Cardiac ventricle fibroblast (primary cell): ENCODE results near the genes GCSAML and OR2W3.

DNA sequence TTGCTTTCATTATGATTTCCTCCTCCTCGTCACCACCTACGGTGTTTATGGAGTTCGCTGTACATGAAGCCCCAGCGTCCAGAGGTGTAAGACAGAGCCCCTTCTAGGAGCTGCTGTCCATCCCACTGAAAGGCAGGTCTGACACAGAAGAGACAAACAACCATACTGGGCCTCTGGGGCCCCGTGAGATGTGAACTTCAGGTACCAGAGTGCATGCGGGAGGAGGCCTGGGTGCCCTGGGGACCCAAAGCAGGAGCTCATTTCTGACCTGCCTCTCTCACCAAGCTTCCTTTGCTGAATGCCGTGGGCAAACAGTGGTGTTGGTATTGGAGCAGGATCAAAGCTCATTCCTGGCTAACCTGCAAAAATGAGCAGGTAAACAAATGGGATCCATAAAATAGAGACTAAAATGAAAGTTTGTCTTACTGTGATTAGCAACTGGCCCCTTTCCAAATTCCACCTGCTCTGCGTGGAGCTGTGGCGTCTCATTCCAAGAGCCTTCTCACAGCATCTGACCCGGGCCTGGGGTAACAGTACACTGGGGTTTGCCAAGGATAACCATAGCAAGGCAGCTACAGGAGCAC, 103.5 kb downstream of the KIF26B start:
- RAMPAGE, long total RNA = no peak

GRCh38 chr1:245510593-245511206, 355.9 kb downstream of the KIF26B start:
- RAMPAGE, long total RNA = no peak

DNA sequence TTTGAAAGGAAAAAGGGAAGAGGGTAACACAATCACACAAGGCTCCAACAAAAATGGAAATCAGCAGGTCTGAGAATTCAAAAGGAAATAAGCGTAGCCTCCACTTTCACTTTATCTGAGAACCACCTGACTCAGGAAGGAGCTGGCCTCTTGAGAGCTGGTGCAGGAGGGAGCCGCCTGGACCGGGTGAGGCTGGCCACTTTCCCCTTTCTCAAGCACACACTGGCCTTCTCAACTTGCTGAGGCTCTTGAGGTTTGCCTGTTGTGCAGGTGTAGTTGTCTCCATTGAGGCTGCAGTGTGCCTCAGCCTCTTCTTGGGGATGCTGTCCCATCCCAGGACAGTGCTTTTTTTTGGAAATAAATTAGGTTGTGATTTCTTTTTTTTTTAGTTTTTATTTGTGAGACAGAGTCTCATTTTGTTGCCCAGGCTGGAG, 653.6 kb downstream of the KIF26B start:
- RAMPAGE, long total RNA = no peak

- RAMPAGE, long total RNA = no peak
Observed at GRCh38 chr1:246083297-246083962, 423.6 kb downstream of the SMYD3 start.

GRCh38 chr1:246152837-246153678, 354.0 kb downstream of the SMYD3 start:
- RAMPAGE, long total RNA = no peak

- RAMPAGE, long total RNA = no peak
Observed at GRCh38 chr1:246598993-246600186, 33.1 kb downstream of the CNST start.

GRCh38 chr1:246600187-246600731, 34.0 kb downstream of the CNST start:
- RAMPAGE, long total RNA = no peak

- RAMPAGE, long total RNA = no peak
Observed at GRCh38 chr1:246726805-246727328, 2.7 kb downstream of the SCCPDH start.

DNA sequence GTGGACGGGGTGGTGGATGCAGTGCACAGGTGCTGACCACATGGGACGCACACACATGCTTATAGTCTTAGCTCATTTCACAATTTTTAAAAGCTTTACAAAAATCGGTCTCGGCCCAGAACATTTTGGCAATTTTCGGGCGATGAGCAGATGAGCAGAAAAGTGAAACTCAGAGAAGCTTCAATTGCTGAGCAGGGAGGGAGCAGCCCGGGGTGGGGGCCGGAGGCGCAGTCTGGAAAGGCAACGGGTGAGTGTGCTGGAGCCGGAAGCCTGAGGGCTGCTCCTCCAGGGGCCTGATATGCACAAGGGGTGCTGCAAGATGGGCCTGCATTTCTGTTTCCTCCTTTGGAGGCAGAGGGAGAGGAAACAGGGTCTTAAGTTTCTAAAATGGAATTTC, 60.6 kb downstream of the SCCPDH start:
- RAMPAGE, long total RNA = no peak

DNA sequence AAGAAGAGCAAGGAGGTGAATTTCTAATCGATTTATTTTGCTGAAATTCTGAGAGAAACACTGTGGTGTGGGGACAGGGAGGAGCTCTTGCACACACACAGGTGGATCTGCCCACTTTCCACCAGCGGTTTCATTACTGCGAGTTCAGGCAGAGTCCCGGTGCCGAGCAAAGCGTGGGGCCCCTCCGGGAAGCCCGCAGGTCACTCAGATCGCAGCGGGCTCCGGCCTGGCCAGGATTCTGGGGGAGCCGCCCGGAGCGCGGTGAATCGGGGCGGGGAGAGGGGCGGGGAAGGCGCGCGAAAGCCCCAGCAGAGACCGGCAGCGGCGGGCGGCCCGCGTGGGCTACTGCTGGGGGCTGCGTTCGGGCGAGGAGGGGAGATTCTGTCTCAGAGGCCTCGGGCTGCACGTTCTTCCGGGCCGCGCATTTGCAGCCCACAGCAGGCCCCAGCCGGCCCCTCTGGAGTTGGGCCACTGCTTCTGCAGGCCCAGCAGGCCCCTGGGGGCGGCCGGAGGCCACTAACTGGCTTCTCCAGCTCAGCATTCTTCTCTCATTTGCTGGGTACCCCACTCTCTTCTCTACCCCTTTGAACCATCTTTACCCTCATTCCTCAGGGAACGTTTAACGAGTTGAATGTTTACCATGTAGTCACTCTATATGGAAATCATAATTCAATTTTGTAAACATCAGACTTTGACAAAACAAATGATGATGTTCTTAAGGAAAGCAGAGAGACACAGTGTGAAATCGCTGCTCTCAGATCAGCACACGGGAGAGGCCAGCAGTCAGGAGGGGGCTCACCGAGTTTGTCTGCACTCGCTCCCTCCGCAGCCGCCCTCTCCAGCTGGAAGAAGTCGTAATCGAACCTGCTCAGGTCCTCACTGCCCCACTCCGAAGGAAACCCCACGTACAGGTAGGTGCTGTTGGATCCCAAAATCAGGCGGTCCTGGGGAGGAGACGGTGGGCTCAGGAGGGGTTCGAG, 64.9 kb downstream of the SCCPDH start:
- RAMPAGE, long total RNA = no peak

GRCh38 chr1:246850593-246851729, 80.8 kb downstream of the AHCTF1 start:
- RAMPAGE, long total RNA = no peak

DNA sequence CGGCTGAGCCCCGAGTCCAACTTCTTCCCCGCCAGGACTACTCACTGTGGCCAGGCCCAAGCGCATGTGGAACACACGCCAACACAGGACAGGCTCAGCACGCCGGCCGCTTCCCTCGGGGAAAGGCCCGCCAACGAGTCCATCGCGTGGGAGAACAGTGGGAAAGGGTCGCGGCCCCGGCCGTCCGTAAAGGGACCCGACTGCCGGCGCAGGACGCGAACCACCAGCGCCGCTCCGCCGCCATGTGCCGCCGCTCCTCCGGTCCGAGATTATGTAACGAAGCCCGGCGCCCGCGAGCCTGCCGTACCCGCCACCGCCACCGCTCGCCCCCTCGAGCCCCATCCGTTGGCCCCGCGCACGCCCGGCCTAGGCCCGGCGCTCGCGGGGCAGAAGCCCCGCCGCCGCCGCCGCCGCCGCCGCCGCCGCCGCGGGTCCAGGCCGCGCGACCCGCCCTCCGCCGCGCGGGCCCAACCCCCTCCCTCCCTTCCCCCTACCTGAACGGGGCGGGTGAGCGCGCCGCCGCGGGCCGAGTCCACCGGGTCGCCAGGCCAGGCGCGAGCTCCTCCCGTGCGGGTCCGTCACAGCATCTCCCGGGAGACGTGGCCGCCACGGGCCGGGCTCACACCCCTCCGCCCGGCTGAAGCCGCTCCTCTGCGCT, 535 bp downstream of the AHCTF1 start:
- RAMPAGE, long total RNA = no peak

DNA sequence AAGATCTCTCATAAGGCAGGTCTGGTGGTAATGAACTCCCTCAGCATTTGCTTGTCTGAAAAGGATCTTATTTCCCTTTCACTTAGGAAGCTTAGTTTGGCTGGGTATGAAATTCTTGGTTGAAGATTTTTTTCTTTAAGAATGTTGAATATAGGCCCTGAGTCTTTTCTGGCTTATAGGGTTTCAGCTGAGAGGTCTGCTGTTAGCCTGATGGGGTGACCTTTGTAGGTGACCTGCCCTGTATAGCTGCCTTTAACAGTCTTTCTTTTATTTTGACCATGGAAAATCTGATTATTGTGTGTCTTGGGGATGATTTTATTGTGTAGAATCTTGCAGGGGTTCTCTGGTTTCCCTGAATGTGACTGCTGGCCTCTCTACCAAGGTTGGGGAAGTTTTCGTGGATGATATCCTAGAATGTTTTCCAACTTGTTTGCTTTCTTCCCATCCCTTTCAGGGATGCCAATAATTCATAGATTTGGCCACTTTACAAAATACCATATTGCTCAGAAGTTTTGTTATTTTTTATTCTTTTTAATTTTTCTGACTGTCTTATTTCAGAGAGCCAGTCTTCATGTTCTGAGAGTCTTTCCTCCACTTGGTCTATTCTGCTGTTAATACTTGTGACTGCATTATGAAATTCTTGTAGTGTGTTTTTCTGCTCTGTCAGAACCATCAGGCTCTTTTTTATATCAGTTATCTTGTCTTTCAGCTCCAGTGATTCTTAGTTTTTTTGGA, 32.0 kb downstream of the ZNF124 start:
- RAMPAGE, long total RNA = no peak

DNA sequence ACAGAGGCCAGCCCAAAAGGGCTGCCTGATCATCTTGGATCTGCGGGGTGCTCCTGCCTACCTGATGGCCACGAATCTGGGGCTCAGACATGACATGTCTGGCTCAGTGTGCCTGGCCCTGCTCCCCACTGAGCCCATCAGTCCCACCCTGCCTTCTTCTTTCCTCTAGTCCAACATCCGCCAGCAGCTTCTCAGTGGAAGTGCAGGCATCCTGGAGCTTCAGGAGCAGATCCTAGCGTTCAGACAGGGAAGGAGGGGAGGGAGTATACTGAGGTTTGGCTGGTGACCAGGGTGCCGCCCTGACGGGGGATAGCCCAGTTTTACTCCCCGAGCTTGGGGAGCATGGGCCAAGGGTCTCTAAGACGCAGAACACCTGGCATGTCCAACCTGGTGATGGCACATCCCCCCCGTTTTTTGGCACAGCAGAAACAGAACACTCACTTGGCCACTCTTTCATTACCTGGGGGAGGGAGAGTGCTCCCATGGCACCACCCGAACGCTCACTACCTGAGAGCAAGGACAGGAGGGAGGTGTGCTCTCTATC, 31.7 kb downstream of the ZNF496 start:
- RAMPAGE, long total RNA = no peak

DNA sequence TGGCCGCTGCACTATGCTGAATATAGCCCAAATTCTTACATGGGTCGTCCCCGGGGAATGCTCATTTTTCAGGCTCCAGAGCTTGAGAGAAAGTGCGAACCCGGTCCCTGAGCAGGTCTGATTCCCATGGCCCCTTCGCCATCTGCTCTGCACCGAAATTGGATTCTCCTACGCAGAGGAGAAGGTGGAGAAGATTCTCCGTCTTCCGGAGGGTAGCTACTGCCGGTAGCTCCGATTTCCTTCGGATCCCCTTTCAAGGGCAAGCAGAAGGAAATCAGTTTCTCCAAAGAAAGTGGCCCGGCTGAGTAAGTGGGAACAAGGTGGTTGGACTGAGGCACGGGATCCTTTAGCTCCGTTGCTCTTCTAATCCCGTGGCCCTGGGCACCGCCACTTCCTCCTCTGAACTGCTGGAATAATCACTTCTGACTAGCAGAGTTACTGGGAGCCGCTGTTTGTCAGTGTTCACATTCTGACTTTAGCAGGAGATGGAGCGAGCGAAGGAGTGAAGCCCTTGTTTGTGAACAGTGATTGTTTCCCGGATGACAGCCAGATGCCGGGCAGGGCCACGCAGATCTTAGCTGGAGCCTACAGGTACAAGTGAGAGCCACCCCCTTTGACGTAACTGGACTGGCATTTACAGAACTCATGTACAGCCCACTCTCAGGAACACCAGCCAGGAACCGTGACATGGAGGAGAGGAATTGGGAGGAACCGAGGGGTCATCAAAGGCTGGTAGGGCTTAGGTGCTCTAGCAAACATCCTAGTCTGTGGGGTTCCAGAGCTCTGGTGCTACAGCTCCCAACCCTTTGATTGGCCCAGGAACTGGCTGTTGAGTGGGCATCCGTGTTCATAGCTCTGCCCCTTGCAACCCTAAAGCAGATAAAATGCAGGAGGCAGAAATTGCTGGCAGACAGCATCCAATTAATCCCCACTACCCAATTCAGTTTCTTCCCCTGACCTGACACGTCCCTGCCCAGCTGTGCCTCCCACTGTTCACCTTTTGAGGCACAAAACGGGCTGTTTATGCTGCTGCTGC, 1.3 kb upstream of the ZNF496 start:
- RAMPAGE, long total RNA = no peak

- RAMPAGE, long total RNA = no peak
Observed at GRCh38 chr1:247347468-247348398, 16.1 kb upstream of the ZNF496 start.

GRCh38 chr1:247389950-247390640, 25.9 kb upstream of the NLRP3 start:
- RAMPAGE, long total RNA = no peak

GRCh38 chr1:247518132-247518674, 18.0 kb downstream of the OR2C3 start:
- RAMPAGE, long total RNA = no peak

- RAMPAGE, long total RNA = no peak
Observed at GRCh38 chr1:247548930-247549381, at the start of gene GCSAML. Gene GCSAML (plus strand): TSS chr1:247549134.

DNA sequence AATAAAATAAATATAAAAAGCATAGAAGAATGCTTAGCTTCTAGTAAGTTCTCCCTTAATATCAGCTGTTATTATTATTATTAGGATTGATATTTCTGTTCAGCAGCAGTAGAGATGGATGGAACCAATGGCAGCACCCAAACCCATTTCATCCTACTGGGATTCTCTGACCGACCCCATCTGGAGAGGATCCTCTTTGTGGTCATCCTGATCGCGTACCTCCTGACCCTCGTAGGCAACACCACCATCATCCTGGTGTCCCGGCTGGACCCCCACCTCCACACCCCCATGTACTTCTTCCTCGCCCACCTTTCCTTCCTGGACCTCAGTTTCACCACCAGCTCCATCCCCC, at the start of gene OR2W3:
TSS of gene OR2W3 (plus strand) at position 115 of the 352 bp plus-strand sequence.
- RAMPAGE, long total RNA = no peak